Left colon (tissue), 1 donor: ENCODE measurements around the gene RHBDL3.

DNA sequence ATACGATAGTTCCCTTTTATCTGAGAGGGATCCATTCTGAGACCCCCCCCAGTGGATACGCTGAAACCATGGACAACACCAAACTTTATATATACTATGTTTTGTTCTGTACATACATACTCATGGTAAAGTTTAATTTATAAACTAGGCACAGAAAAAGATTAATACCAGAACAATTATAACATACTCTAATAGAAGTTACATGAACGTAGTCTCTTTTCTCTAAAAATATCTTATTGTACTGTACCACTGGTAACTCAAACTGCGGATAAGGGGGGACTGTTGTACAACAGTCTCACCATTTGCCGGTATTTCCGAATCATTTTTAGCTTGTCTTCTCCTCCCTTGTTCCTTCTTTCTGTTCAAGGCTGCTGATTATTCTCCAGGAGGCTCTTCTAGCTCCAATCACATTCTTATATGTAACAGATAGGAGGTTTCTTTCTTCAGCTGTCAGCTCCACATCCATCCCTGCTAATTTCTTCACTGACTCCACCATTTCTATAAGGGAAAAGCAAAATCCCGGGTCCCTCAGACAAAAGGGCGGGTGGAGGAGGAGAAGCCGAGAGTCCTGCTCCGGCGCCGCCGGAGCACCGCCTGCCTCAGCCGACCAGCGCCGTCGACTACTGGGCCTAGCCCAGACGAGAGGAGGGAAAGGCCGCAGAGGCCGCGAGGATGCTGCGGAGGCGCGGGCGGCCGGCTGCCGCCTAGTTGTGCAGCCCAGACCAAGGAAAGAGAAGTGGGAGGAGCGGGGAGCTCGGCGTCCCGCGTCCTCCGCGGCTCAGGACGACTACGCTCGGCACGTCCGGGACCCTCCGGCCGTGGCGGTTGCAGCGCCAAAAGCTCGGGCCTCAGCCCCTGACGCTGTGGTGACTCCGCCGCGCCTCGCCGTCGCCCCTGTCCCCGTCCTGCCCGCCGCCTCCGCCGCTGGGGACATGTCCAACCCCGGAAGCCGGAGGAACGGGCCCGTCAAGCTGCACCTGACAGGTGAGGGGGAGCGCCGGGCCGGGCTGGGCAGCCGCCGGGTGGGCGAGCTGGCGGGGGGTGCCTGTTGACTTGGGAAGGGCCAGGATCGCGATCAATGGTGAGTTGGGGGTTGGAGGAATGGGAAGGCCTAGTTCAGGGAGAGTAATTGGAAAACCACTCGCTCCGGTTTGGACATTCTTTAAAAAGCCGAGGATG lies 37.4 kb downstream of the RNF135 start:
- PRO-cap, result bidirectional peak, plus-strand start at position 729 of the sequence, minus-strand start at position 625 of the sequence; bidirectional peak, plus-strand start at position 978 of the sequence, minus-strand start at position 907 of the sequence

DNA sequence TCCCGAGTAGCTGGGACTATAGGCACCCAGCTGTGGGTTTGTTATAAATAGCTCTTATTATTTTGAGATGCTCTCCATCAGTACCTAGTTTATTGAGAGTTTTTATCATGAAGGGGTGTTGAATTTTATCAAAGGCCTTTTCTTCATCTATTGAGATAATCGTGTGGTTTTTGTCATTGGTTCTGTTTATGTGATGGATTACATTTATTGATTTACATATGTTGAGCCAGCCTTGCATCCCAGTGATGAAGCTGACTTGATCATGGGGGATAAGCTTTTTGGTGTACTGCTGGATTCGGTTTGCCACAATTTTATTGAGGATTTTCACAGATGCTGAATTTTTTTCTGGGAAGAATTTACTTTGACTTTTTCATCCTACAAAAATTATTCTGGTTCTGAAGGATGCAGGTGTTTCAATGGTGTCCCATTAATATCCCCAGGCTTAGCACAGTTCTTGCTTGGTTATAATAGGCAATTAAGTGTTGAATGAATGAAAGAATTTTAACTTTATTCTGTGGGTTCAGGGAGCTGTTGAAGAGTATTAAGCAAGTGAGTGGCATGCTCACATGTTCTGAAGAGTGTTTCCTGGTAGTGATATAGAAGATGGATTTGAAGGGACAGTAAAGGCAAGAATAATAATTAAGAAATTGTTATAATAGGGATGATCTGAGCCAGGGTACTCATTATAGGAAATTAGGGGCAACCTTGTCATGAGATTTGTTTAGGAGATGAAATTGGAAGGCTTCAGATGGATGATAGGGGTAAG lies 26.9 kb downstream of the NF1 start:
- PRO-cap, result no peak

- PRO-cap, result no peak
Measured at GRCh38 chr17:31320911-31321229, 552 bp downstream of the EVI2A start.

GRCh38 chr17:31375212-31375789 lies 16.2 kb upstream of the RAB11FIP4 start:
- PRO-cap, result no peak

GRCh38 chr17:31561266-31562482 lies 170.2 kb downstream of the RAB11FIP4 start:
- PRO-cap, result no peak

GRCh38 chr17:31631572-31632209 lies 227.4 kb downstream of the COPRS start:
- PRO-cap, result no peak

DNA sequence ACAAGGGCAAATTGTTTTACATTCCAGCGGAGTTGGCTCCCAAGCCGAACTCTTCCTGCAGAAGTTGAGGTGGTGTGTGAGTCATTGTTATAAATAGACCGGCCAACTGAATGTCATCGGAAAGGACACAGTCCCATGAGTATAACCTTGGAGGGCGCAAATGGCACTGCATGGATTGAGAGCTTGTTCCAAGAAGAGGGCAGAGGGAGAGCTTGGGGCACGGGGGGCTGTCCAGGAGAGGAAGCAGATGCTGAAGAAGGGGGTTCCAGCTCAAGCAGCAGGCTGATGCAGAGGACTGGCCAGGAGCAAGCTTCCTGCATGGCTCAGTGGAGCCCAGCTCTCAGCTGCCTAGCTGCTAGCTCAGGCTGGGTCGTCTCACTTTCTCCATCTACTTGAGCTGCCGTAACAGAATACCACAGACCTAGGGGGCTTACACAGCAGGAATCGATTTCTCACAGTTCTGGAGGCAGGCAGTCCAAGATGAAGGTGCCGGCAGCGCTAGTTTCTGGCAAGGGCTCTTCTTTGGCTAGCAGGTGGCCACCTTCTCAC lies 136.4 kb downstream of the COPRS start:
- PRO-cap, result no peak

GRCh38 chr17:31858093-31859092 lies 651 bp downstream of the COPRS start:
- PRO-cap, result no peak

- PRO-cap, result bidirectional peak, plus-strand start at chr17:32265834, minus-strand start at chr17:32265703
Measured at GRCh38 chr17:32265234-32266007, at the start of gene RHBDL3. Gene RHBDL3 (plus strand): TSS chr17:32265832.

GRCh38 chr17:32275052-32275626 lies 9.5 kb downstream of the RHBDL3 start:
- PRO-cap, result no peak

DNA sequence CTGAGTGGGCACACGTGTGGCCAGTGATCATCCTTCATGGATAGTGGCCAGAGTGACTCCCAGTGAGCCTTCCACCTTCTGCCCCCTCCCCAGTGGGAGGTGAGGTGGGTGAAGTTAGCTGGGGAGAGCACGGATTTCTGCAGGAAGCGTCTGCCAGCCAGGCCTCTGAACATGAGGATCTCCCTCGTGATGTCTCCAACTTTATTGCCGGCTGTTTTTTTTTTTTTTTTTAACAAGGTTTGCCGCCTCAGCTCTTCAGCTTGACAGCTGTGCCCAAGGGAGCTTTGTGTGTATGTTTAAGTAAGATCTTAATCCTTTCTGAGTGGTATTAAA lies 33.2 kb downstream of the RHBDL3 start:
- PRO-cap, result no peak

DNA sequence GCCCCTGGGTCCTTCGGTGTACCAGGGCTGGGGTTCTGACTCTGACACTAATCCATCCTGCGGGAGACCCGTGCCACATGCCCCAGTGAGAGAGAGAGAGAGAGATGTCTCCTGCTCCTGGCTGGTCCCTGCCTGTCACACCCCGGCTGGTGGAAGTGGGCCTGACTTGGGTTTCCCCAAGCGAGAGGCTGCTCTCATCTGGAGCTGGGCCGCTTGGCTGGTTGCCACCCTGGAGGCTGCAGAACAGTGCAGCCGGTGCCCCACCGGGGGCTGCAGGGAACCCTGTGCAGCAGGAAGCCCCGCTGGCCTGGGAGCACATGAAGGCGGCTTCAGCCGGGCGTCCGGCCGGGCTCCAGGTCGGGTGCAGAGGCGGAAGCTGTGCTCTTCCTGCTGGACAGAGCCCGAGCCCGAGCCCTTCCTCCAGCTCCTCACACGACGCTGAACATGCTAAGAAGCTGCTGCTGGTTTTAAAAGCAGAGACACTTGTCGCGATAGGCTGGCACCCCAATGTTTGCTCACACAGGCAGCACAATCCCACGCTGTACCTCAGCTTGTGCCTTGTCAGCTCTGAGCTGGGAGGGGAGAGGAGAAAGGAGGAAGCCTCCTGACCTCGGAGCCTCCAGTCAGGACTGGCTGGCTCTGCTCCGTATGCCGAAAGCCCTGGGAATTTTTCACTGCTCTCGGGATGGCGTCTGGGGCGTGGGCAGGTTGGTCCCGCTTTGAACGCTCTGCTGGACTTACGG lies 8.6 kb downstream of the CDK5R1 start:
- PRO-cap, result no peak

GRCh38 chr17:32621135-32622340 lies 134.7 kb downstream of the CDK5R1 start:
- PRO-cap, result no peak

GRCh38 chr17:32835173-32835842 lies 41.6 kb downstream of the MYO1D start:
- PRO-cap, result no peak

- PRO-cap, result no peak
Measured at GRCh38 chr17:33506745-33507287, 213.7 kb upstream of the ASIC2 start.

DNA sequence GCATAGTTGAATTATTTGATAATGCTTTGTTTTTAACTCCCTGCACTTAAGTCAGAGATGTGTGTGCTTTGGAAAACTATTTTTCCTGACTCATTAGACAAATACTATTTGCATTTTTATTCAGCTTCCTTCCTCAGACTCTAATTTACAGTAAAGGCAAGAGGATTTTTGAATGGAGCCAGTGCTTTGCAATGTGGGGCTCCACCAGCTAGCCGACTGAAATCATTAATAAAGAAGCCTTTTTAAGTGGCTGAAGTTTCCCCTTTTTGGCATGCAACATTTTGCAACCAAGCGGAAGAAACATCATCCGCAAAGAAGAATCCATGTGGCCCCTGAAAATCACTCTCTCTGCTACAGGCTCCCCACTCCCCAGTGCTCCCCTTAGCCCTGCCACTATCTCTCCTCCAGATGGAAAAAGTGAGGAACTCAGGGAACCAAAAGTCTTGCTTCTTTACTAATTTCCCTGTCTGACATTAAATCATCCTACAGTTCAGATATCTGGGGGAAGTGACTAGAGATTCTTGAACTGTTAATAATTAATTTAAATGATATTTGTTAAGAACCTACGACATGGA lies 6.3 kb upstream of the CCL2 start:
- PRO-cap, result unidirectional peak, minus-strand start at position 218 of the sequence

- PRO-cap, result no peak
Measured at GRCh38 chr17:34571724-34572092, 7.7 kb upstream of the TMEM132E start.

DNA sequence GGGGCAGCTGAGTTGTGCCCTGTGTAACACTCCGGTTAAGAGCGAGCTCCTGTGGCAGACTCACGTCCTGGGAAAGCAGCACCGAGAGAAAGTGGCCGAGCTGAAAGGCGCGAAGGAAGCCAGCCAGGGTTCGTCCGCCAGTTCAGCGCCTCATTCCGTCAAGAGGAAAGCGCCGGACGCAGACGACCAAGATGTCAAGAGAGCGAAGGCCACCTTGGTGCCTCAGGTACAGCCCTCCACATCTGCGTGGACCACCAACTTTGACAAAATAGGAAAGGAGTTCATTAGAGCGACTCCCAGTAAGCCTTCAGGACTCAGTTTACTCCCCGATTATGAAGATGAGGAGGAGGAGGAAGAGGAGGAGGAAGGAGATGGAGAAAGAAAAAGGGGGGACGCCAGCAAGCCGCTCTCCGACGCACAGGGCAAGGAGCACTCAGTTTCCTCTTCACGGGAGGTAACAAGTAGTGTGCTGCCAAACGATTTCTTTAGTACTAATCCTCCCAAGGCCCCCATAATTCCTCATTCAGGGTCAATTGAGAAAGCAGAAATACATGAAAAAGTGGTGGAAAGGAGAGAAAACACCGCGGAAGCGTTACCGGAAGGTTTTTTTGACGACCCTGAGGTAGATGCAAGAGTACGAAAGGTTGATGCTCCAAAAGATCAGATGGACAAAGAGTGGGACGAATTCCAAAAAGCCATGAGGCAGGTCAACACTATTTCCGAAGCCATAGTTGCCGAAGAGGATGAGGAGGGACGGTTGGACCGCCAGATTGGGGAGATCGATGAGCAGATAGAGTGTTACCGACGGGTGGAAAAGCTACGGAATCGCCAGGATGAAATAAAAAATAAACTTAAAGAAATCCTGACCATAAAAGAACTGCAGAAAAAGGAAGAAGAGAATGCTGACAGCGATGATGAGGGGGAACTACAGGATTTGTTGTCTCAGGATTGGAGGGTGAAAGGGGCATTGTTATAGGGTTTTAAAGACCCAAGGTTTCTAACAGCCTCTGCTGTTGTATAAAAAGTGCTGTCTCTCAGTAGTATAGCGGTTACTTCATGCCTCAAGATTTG lies 705 bp downstream of the ZNF830 start:
- PRO-cap, result no peak

DNA sequence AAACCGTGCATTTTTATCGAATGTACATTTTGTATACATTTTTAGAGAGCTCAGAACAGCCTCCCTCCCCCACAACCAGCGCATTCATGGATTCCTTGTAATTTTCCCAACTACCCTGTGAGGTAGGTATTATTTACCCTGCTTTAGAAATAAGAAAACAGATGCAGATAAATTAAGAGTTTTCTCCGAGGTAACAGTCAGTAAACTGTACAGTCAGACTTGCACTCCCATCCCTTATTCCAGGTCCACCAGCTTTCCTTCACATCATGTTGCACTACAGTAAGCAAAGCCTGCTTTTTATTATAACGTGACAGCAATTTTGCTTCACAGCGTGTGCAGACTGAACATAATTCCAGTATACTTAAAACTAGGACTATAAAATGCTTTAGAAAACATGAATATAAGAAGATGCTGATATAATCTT lies 1.1 kb downstream of the LIG3 start:
- PRO-cap, result no peak

- PRO-cap, result no peak
Measured at GRCh38 chr17:34998086-34999113, 18.1 kb downstream of the LIG3 start.